SK-MEL-5 (cell line): Measurements from ENCODE around the genes CPZ, USP17L11, USP17L20 and CLNK.

RAMPAGE:
- cytosol, long total RNA = no peak
- long total RNA = no peak
- nucleus, long total RNA = no peak
Observed at GRCh38 chr4:8319647-8319933, 50.0 kb downstream of the HTRA3 start.

DNA sequence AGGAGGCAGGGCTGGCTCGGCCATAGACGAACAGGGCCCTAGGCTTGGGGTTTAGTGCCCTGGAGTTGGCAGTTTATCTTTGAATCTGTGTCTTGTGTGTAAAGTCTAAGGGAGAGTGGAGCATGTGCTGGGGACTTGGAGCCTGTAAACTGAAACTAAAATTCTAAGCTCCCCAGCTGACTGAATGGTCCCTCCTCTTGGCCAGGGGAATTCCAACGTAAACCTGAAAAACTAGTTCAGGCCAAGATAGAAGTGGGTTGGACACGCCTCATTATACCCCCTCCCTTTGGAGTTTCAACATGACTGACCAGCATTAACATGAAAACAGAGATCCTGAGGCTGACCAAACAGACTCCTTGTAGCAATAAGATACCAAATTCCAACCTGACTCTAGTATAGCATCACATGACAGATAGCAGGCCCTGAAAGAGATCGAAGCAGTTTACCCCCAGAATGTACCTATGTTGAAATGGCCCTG, 46.0 kb upstream of the GPR78 start:
RAMPAGE:
- cytosol, long total RNA = no peak
- long total RNA = no peak
- nucleus, long total RNA = no peak

DNA sequence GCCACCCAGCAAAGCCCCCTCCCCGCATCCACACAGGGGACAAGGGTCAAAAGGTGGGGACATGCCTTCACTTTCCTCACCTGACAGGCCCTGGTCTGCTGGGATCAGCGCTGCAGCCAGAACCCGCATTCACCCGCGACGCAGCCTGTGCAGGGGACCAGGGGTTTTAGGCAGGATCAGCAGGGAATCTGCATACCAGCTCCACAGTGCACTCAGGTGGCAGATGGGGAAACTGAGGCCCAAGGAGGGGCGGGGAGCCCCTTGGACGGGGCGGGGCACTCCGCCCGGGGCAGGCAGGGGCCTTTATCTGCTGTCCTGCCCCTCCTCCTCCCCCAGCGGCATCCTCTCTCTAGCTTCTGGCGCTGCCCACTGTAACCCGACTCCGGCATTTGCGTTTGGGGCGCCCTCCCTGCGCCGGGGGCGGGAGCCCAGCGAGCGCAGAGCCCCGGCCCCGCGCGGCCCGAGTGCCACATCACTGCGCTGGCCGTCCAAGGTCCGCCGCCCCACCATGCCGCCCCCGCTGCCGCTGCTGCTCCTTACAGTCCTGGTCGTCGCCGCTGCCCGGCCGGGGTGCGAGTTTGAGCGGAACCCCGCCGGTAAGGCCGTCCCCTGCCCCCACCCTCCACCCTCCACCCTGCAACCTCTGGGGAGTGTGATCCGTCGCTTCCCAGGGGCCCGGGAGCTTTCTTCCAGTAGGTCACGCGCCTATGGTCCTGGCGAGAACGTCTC, at the start of gene CPZ:
Gene CPZ, plus strand, starts transcription at position 440 of the 729 bp plus-strand sequence.
RAMPAGE:
- cytosol, long total RNA = no peak
- long total RNA = no peak
- nucleus, long total RNA = no peak

RAMPAGE:
- cytosol, long total RNA = no peak
- long total RNA = no peak
- nucleus, long total RNA = no peak
Observed at GRCh38 chr4:8593163-8593536, 585 bp downstream of the CPZ start.

GRCh38 chr4:8607305-8607747, 14.8 kb downstream of the CPZ start:
RAMPAGE:
- cytosol, long total RNA = no peak
- long total RNA = no peak
- nucleus, long total RNA = no peak

RAMPAGE:
- cytosol, long total RNA = no peak
- long total RNA = no peak
- nucleus, long total RNA = no peak
Observed at GRCh38 chr4:9152986-9153143, 17.3 kb upstream of the FAM90A26 start.

RAMPAGE:
- cytosol, long total RNA = no peak
- long total RNA = no peak
- nucleus, long total RNA = no peak
Observed at GRCh38 chr4:9215253-9215686, at the start of gene USP17L11. TSS of gene USP17L11 (plus strand) at chr4:9215405.

DNA sequence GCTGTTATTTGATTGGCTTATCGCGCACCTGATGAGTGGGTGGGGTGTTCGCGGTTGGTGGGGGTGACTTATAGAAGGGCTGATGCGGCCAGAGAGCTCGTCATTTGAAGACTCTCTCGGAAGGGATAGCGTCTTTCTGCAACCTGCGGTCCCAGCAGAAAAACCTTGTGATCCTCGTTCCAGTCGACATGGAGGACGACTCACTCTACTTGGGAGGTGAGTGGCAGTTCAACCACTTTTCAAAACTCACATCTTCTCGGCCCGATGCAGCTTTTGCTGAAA, at the start of gene USP17L20:
Gene USP17L20, plus strand, starts transcription at position 189 of the 282 bp plus-strand sequence.
RAMPAGE:
- cytosol, long total RNA = no peak
- long total RNA = no peak
- nucleus, long total RNA = no peak

DNA sequence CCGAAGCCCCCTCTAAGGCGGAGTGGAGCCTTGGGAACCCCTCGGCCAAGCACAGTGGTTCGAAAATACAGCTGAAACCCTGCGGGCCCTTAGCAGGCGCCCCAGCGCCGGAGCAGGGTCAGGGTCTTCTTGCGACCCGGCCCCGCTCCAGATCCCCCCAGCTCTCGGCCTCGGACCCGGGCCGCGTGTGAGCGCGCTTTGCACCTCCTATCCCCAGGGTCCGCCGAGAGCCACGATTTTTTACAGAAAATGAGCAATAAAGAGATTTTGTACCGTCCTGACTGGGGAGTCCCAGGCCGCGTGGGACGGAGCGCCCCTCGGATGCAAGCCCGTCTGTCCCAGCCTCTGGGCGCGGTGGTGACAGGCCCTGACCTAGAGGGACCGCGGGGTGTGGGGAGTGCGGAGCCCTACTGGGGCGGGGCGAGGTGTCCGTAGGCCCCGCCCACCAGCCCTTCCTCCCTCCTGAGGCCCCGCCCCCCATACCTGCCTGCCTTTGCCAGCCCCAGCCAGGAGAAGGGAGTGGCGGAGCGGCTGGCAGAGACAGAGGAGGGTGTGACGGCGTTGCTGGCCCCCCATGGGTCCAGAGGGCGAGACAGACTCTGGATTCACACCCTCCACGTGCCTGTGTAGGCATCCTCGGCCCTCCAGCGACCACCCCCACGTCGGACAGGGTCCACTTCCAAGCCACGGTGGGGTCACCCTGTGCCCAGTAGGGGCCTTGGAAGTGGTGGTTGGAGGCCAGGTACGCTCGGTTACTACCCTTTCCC, 54.2 kb downstream of the DEFB131A start:
RAMPAGE:
- cytosol, long total RNA = no peak
- long total RNA = no peak
- nucleus, long total RNA = no peak

GRCh38 chr4:10082534-10083059, 34.0 kb downstream of the WDR1 start:
RAMPAGE:
- cytosol, long total RNA = no peak
- long total RNA = no peak
- nucleus, long total RNA = no peak

DNA sequence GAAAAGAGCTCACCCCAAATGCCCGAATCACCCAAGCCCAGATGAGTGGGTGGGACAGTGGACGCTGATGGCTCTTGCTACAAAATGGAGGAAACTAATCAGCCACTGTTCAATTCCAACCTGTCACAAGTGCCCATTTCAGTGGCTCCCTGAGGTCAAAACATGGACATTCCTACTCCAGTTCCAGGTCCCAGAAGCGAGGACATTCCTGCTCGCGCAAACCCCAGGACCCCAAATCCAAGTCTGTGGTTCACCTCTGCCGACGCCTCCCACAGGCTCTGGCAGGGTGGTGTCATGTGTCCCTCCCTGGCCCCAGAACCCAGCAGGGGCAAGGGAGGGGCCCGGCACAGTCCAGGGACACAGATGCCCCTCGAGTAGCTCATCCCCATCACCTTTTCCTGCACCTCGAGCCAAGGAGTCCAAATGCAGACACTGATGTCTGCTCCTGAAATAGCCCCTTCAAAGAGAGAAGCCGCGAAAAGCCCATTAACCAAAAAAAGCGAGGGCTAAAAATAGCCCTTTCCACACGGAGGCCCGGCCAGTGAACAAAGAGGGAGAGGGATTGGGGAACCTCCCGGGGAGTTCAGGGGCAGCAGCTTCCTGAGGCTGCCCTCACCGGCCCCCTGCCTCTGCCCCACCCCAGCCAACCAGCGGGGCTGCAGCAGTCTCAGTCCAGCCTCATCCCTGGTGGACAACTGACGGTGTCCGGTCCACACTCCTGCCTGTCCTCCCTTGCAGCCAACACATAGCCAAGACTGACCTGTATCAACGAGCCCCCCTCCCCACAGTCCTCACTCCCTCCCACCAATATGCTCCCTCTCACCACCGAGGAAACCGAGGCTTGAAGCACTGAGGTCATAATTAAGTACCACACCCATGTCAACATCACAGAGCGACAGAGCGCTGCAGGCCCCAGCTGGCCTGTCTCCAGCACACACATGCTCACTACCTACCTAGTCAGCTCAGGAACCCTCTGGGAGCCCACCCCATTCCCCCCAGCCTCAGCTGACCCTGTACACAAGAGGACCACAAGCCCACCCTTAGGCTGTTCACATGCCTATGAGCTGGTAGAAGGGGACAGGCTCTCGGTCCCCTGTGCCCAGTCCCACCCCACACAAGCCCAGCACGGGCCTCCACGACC, 24.0 kb downstream of the WDR1 start:
RAMPAGE:
- cytosol, long total RNA = no peak
- long total RNA = no peak
- nucleus, long total RNA = no peak

GRCh38 chr4:10096071-10097057, 20.2 kb downstream of the WDR1 start:
RAMPAGE:
- cytosol, long total RNA = no peak
- long total RNA = no peak
- nucleus, long total RNA = no peak

DNA sequence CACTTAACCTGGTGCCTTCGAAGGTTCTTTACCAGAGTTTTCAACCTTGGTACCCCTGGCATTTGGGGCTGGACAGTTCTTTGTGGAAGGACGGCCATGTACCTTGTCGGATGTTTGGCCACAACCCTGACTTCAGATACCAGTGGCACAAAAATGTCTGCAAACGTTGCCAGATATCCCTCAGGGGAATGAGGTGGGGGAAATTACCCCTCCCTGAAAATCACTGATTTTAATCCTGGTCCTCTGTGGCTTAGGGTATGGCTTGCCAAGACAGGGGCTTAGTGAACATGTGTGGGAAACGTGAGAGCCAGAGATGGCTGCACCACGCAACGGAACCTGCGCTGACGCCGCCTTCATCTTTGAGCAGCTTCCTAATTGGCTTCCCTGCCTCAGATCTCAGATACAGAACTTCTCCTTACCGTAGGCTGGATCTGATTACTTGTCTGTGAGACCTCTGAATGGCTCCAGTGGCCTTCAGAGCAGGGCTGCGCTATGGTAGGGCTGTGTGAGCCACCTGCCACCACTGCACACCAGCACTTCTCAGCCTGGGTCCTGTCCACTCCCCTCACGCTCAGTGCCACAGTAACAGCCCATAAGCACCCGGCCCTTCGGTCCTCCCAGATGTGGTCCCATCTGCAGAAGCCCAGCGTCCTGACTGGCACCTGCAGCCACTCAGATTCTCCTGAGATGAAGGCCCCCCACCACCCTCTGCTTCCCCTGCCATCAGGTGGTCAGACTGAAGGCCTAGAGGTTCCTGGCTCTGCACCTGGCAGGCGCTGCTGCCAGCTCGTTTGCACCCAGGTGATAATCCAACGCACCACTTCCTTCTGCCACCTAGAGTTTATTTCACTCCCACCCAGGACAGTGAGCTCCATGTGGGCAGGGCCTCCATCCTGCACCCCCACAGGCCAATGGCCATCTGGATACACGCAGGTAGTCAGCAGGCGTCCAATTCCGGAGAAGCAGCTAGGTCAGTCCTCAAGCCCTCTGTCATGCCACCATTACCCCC, 5.6 kb downstream of the WDR1 start:
RAMPAGE:
- cytosol, long total RNA = no peak
- long total RNA = no peak
- nucleus, long total RNA = no peak

DNA sequence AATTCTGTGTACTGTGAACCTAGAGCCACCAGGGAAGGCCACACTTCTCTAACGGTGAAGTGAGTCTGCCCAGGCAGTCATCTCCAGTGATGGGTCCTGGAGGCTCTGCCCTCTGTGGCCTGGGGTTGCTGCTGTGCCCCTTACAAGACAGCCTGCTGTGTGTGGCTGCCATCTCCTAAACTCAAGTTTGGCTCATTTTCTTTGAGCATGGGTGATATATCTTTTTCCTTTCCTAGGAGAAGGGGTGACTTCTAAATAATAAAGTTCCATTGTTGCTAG, 40.9 kb upstream of the WDR1 start:
RAMPAGE:
- cytosol, long total RNA = no peak
- long total RNA = no peak
- nucleus, long total RNA = no peak

GRCh38 chr4:10684679-10685149, at the start of gene CLNK:
TSS of gene CLNK (minus strand) at chr4:10684768.
RAMPAGE:
- cytosol, long total RNA = no peak
- long total RNA = no peak
- nucleus, long total RNA = no peak

GRCh38 chr4:11066158-11067137, 362.2 kb downstream of the HS3ST1 start:
RAMPAGE:
- cytosol, long total RNA = no peak
- long total RNA = no peak
- nucleus, long total RNA = no peak

GRCh38 chr4:11468746-11469298, 40.1 kb upstream of the HS3ST1 start:
RAMPAGE:
- cytosol, long total RNA = no peak
- long total RNA = no peak
- nucleus, long total RNA = no peak

DNA sequence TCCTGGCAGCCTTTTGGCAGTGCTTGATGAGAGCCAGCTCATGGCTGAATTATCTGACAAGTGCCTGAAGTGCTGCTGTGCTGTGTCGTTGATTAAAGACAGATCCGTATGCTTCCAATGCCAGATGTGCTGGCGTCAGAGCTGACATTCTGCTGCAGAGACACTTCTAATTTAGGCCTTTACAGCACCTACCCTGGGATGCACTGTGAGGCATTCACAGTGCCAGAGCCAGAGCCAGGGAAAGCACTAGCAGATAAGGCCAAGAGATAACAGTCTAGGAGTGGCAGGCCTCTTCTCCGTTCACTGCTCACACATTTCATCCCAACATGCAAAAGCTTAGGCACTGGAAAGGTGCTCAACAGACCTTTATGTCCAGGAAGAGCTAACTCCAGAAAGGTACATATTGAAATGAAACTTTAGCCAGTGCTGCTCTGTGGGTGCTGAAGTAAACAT, 995.4 kb downstream of the RAB28 start:
RAMPAGE:
- cytosol, long total RNA = no peak
- long total RNA = no peak
- nucleus, long total RNA = no peak

RAMPAGE:
- cytosol, long total RNA = no peak
- long total RNA = no peak
- nucleus, long total RNA = no peak
Observed at GRCh38 chr4:13544558-13545297, 420 bp upstream of the NKX3-2 start.

DNA sequence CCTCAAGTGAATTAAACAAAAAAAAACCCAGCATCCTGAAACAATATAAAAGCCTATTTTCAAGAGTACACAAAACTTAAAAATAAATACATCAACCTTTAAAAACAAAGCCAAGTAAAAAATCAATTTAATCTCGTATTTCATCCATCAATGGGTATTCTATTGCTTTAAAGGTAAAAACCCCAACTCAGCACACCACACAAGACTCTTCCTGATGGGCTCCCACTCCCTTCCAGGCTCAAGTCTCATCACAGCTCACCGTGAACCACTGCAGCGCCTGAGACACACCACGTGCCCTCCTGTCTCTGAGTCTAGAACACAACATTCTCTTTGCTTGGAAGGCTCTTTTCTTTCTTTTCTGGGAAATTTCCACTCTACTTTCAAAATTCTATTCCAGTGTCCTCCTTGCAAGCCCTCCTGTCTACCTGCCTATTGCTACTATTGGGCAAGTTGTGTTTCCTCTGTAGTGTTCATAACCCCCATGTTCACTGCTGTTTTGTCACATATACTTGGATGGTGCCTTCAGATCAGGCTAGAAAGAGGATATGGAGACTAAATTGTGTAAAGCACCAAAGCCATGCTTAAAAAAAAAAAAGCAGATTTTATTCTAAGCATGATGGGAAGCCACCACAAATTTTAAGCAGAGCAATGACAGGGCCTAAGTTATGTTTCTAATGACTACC, 31.4 kb downstream of the BOD1L1 start:
RAMPAGE:
- cytosol, long total RNA = no peak
- long total RNA = no peak
- nucleus, long total RNA = no peak